Thoracic aorta endothelial cell (primary cell): Measurements from ENCODE around the gene NAGK.

GRCh38 chr2:69205018-69205225 is 182.1 kb downstream of the GFPT1 start:
- CAGE, long polyA plus RNA = no peak

- CAGE, long polyA plus RNA = no peak
Measured at GRCh38 chr2:69585900-69586333, 57.6 kb downstream of the AAK1 start.

- CAGE, long polyA plus RNA = no peak
Measured at GRCh38 chr2:69644972-69645651, 1.6 kb upstream of the AAK1 start.

GRCh38 chr2:69680304-69680735 is 36.8 kb upstream of the AAK1 start:
- CAGE, long polyA plus RNA = no peak

- CAGE, long polyA plus RNA = no peak
Measured at GRCh38 chr2:69933631-69934829, 19.1 kb downstream of the MXD1 start.

DNA sequence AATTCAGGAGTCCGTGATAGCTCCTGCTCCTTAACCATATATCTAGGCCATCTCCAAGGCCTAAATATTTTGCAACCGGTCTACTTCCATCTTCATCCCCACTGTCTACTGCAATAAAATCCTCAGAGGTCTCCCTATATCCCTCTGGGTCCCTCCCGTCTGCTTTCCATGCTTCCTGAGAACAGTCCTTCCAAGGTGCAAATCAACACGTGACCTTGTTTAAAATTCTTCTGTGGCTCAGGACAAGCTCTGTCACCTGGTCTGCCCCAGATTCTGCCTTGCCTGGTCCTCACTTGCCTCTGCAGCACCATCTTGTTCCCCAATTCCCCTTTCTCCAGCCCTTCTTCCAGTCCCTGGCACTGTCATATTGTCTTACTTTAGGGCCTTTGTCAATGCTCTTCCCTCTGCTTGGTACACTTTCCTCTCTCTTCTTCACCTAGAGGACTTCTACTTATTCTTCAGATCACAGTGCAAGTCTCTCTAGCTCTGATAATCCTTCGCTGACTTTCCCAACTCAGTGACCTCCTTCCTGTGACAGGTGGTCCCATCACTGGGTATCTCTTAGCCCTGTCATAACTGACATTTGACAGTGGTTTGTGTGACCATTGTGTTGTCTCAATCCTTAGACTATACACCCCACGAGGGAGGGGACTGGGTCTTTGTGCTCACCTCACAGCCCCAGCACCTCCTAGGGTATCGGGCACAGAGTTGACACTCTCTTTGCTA is 20.9 kb downstream of the MXD1 start:
- CAGE, long polyA plus RNA = no peak

- CAGE, long polyA plus RNA = no peak
Measured at GRCh38 chr2:70009783-70011002, 48.8 kb upstream of the ASPRV1 start.

GRCh38 chr2:70087543-70088568 is 579 bp downstream of the PCBP1 start:
- CAGE, long polyA plus RNA = no peak

- CAGE, long polyA plus RNA = no peak
Measured at GRCh38 chr2:70095069-70095661, 7.9 kb downstream of the PCBP1 start.

- CAGE, long polyA plus RNA = no peak
Measured at GRCh38 chr2:70141020-70141157, 49.9 kb downstream of the C2orf42 start.

- CAGE, long polyA plus RNA = no peak
Measured at GRCh38 chr2:70481347-70482060, 72.1 kb downstream of the TGFA start.

DNA sequence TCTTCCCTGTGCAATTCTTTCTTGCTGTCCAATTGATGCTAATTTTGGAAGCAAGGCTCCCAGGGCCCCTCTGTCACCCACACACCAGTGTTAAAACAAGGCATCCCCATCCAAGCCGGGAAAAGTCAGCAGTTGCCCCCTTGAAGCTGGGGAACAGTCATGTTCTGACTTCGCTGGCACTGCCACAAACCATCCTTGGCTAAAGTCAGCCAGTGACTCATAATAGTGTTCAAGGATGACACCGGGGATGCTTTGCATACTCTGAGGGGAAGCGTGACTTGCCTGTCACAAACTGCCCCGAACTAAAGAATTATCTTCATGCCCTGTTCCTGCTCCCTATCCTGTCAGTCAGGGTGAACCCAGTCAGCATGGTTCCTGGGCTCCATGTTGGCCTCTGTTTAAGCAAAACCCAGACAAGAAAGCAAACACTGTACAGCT is 37.0 kb downstream of the TGFA start:
- CAGE, long polyA plus RNA = no peak

DNA sequence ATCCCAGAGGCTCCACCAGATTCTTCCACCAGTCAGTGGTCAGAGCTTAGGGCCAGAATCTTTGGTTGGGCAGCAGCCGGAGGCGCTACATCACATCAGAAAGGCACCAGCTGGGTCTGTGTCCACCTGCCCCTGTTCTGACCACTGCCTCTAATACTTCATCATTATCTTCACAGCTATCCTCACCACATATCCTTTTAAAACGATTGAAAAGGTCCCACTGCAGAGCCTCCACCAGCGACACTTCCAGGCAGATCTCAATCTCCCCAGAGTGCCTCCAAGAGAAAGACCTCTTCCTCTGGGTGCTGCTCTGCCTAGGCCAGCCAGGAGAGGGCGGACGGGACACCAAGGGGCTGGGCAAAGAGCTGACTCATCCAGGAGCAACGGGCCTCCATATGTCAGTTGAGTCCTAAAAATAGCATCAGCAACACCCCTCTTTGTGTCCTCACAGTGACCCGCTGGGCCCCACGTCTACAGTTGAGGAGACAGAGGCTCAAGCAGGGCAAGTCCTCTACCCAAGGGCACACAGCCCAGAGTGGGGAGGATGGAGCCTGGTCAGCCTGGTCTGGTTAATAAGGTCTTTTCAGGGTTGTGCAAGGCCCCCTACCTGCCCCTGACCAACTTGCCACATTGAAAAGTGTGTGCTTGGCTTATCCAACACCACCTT is 81.2 kb downstream of the ADD2 start:
- CAGE, long polyA plus RNA = no peak

DNA sequence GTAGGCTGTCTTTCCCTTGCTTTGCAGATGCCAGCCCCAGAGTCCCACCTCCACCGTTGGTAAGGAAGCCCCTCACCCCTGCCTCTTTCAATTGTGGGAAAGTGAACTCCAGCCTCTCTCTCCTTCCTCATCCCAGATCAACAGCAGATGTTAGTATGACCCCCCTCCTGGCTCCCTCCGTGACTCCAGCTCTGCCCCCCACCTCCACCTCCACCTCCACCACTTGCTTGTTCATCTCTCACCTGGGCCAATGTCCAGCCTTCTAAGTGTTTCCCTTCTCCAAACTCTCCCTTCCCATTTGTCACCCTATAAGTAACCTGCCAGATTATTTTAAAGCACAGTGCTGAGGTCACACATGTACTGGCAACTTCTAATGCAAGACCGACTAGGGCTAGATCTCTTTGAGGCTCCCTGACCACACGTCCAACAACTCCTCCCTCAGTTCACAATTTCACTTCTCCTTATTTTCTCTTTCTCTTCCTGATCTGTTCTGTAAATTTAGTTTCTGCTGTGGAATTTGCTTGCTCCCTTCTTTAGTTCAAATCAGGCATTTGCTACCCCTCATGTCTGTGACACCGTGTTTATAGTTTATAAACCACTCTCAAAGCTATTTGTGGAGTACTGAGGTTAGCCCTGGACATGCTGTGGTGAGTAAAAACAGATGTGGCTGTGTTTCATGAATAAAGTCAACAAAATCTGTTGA is 3.9 kb upstream of the NAGK start:
- CAGE, long polyA plus RNA = no peak

- CAGE, long polyA plus RNA = no peak
Measured at GRCh38 chr2:71068066-71068747, at the start of gene NAGK. Gene NAGK, plus strand, starts transcription at chr2:71068648.

DNA sequence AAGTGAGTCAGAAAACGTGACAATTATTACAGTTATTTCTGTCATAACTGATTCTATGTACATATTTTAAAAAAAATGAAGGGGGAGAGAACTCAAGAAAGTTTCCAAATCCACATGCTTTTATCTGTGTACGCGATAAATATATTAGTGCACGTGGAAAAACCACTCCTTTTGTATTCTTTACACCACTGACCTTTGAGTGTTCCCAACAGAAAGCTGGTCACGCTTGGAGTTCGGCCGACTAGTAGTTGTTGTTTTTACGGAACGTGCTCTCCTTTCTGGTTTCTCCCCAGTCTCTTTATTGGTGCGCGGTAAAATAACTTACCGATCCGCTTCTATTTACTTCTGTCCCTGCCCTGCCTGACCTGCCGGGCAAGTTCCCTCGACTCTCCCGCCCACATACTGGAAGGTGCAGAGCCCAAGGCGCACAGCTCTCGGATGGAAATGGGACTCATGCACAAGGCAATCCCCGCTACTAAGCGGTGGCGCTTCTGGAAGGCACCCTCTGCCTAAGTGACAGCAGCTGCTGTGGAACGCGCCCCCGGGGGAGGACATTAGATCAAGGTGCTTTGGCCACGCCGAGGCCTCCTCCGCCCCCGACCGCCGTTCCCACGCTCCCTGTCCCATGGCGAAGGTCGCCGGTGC is 383 bp downstream of the MCEE start:
- CAGE, long polyA plus RNA = no peak

DNA sequence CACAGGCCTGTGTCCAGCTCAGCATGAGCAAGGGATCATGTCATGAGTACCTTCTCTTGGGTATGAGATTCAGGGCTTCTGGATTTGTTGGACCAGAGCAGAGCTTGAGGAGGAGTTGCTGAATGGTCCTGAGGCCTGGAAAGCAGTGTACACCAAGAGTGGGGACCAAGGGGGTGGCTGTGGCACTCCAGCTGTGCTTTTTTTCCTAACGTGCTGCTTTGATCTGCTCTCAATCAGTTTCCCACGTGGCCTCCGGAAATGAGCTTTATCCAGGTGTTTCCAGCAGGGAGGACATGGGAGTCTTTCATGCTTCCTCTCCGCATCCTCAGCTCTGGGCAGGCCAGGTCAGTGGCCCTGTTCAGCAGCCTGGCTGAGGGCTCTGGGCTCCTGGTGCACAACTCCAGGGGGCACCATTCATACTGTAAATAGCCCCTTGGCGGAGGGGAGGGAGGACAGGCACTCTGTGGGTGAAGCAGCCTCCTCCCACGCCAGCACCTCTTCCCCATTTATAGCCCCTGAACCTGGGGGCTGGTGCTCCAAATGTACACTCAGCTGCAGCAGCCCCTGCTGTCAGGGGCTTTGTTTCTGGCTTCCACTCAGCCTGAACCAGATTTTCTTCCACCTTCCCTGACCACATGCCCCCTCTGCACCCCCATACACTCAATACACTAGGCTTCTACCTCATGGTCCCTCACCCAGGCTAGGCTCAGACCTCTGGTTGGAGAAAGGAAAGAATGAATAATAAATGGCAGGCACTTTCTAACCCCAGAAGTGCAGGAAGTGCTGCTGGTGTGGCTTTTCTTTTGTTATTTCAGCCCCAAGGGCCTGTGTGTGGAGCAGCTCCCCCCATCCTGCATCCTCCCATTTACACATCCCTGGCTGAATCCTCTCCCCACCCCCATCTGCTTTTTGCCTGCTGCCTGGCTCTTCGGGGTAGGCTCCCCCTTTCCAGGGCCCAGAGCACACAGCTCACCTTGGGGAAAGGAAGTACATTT is 11.0 kb upstream of the DYSF start:
- CAGE, long polyA plus RNA = no peak

GRCh38 chr2:71831121-71831703 is 316.4 kb downstream of the CYP26B1 start:
- CAGE, long polyA plus RNA = no peak

- CAGE, long polyA plus RNA = no peak
Measured at GRCh38 chr2:71952721-71953420, 194.8 kb downstream of the CYP26B1 start.

DNA sequence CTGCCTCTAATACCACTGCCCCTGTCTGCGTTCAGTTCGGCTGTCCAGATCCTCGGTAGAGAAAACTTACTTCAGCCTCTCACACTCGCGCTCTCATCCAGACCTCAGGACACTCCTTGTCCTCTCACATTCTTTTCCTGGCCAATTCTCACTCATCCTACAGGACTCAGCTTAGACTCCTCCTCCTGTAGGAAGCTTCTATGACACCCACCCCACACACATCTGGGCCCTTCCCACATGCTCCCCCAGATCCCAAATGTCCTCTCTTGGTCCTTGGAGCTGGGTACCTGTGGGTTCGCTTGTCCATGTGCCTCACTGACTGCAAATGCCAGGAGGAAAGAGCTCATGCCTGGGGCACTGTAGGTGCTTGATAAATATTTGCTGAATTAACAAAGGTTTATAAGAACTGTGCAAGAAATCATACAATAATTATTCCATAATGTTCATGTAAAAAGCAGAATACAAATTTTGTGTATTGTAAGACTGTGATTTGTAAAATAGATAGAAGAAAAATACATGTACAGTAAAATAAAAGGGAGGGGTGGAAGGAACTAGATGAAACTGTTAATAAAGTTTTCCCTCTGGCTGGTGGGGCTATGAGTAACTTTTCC is 182.7 kb downstream of the CYP26B1 start:
- CAGE, long polyA plus RNA = no peak